Endodermal cell (in vitro differentiated cells): ENCODE measurements around a stretch of chr7.

- PRO-cap, result no peak
Observed at GRCh38 chr7:1665112-1665561, 4.9 kb upstream of the ELFN1 start.

DNA sequence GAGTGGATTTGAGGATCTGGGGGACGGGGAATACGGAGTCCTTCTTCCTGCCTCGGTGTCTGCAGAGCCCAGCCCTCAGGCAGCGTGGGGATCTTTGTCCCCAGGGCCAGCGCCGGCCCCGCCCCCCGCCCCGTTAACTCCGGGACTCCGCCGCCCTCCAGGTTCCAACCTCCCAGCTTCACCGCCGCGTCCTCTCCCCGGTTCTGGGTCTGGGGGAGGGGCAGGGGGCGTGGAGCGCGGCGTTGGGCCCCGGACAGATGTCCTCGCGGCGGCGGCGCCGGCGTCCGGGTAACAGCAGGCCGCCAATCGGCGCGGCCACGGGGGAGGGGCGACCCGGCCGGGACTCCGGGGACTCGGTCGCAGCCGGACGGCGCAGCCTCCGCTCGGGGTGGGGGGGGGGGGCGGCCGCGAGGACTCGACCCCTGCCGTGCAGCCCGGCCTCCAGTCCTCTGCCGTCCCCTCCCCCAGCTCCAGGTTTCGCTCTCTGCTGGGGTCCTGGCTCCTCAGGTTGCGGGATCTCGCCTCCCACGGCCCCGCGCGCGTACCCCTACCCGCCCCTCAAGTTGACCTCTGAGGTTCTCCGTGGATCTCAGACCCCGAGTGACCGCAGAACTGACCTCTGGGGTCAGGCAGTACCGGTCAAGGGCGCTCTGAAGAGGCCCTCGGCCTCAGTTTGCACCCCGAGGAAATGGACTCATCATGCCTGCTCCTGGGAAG is 2.3 kb upstream of the ELFN1 start:
- PRO-cap, result no peak

DNA sequence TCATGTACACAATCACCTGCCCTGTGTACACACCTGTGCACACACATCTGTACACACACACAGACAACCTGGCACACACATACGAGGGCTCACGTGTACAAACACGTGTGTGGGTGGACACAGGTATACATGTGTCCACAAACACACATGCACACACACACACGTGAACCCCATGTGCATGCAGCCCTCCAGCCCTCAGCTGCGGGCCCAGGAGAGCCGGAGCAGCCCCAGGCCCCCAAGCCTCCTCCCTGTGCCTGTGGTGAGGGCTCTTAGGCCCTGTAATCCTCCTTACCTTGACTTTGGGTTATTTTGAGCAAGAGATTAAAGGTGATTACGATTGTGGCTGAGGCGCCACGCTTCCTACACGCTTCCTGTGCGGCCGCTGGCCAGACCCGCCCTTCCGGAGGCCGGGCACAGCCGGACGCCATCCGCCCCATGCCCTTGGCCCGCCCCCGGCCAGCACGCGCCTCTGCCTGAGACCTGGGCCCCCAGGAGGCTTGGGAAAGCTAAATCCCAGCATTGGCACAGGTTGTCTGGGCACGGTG is 71.9 kb downstream of the ELFN1 start:
- PRO-cap, result no peak

- PRO-cap, result no peak
Observed at GRCh38 chr7:1853262-1853995, 183.4 kb downstream of the ELFN1 start.

- PRO-cap, result no peak
Observed at GRCh38 chr7:1888194-1889251, 218.4 kb downstream of the ELFN1 start.

- PRO-cap, result no peak
Observed at GRCh38 chr7:2014433-2014816, 218.3 kb downstream of the MAD1L1 start.

GRCh38 chr7:2106757-2107368 is 125.9 kb downstream of the MAD1L1 start:
- PRO-cap, result no peak

DNA sequence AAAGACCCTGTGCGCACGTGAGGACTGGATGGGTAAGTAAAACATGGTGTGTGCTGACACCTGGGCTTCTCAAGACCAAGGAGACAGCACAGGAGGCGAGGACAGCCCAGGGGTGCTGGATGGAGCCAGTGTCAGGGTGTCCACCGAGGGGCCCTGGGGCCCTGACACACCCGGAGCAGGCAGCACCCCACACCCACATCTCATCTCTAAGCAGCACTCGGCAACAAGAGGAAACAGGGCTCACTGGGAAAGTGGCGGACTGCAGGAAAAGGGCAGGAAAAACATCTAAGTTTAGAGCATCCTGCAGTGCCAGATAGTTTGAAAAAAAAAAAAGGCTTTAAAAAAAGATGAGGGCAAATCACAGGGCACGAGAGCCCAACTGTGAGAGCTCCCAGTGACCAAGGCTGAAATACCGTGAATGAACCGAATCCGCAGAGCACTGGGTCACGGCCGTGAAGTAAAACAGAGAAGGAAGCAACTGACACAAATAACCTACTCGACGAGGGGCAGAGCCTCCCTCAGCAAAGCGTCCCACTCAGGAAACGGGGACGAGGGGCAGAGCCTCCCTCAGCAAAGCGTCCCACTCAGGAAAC is 120.1 kb downstream of the MAD1L1 start:
- PRO-cap, result no peak

GRCh38 chr7:2175064-2175579 is 57.6 kb downstream of the MAD1L1 start:
- PRO-cap, result no peak

DNA sequence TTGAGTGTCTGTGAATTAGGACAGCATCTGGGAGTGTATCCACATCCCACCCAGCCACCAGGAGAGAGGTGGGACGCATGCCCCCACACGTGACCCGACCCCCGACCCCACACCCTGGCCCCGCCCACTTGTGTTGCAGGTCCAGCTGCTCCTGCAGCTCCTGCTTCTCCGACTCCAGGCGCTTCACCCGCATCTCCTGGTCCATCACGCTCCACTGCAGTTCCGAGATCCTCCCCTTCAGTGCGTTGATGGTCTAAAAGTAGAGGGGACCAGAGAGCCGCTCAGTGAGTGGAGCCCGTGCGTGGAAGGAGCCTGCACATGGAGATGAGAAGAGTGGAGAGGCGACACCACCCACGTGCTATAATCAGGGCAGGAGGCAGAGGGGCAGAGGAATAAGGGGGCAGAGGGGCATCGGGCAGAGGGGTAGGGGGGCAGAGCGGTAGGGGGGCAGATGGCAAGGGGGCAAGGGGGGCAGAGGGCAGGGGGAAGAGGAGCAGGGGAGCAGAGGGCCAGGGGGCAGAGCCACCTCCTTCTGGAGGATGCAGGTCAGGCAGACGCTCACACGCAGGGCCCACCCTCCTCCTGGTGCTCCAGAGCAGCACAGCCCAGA is 13.4 kb downstream of the MAD1L1 start:
- PRO-cap, result no peak

DNA sequence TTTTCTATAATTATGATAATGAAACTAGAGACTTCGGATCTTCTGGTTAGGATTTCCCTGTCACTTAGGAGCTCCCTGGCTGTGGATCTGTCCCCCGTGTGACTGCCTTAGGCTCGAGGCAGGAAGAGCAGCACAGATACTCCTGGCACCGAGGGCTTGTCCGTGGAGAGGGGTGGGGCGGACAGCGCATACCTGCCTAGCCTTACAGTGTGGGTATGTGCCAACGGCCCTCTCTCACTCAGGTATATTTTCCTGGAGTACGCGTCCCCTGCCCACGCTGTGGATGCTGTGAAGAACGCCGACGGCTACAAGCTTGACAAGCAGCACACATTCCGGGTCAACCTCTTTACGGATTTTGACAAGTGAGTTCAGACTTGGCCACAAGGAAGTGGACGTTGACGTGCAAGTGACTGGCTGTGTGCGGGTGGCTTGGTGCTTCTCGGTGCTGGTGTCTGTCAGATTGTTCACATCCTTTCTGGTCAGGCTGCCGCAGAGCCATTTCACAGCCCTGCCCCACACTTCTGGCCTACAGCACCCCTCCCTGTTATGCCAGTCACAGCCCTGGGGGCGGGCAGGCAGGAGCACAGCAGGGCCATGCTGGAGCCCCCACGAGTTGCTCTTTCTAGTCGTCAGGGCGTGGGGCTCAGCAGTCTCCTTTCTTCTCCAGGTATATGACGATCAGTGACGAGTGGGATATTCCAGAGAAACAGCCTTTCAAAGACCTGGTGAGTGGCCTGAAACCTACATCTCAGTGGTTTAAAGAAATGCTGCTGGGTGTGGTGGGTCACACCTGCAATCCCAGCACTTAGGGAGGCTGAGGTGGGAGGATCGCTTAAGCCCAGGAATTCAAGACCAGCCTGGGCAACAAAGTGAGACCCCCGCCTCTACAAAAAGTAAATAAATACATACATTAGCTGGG is 8.0 kb downstream of the EIF3B start:
- PRO-cap, result no peak

DNA sequence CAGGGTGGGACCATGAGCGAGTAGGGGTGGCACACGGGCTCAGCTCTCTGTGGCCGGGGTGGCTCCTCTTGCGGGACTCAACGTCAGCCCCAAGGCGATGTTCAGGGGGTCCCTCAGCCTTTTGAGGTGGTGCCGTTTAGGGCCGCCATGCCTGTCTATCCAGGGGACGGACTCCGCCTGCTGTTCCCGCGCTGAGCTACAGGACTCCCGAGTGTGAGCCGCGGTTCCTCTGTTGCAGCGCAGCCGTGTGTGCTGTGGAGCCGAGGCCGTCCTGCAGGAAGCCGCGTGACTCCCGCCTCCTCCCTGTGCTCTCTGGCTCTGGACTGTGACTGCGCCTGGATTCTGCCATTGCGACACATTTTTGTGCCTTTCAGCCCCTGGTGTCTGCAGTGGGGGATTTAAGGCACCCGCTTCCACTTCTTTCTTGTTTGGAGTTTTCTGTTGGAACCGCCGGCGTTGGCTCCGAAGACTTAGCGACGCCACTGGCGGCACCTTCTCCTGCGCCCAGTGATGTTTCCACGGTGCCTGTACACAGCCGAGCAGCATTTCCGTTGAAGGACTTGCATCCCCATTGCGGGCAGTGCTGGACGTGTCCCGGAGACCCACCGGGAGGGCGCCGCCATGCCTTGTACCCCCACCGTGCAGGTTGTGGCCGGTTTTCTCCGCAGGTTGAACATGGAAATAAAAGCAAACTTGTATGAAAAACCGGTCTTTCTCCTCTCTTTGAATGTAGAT is 23.2 kb upstream of the CHST12 start:
- PRO-cap, result no peak

DNA sequence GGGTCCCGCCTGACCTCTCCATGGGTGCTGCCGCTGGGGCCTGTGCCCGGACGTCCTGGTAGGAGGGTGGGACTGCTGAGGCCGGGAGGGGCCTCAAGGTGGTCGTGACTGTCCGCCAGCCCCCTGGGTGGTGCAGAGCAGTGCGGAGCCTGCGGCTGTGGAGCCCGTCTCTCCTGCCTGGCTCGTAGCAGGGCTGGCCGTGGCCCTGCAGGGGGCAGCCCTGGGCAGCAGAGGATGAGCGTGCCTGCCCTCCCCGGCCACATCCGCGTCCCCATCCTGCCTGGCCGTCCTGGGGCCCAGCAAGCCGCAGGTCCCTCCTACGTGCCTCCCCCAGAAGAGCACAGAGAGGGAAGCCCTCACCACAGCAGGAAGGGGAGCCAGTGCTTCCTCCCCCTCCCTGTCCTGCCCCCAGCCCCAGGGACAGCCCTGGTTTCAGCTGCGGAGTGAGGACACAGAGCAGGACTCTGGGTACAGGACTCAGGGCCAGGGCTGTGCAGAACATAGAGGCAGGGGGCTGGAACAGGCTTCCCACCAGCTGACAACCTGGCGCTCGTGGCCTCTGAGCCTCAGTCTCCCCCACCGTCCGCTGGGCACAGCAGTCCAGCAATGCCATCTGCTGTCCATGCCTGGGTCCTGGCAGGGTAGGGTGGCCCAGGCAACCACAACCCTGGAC is 1.5 kb upstream of the GRIFIN start:
- PRO-cap, result no peak

DNA sequence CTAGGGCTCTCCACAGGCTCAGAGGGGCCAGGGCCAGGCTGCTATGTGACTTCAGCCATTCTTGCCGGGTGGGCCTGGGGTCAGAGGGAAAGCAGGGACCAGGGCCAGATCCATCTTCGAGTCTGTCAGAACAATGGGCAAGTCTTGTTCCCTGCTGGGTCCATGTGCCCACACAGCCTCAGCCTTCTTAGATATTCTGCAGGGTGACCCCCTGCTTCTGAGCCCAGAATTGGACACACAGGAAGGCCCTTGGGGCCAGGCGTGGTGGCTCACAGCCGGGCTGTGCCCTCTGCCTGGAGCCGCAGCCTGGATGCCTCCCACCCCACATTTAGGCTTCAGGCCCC is 11.4 kb downstream of the LFNG start:
- PRO-cap, result no peak

- PRO-cap, result no peak
Observed at GRCh38 chr7:2607028-2608211, 24.4 kb upstream of the TTYH3 start.

- PRO-cap, result unidirectional peak, minus-strand start at chr7:2646928
Observed at GRCh38 chr7:2646697-2647415, 15.1 kb downstream of the TTYH3 start.

DNA sequence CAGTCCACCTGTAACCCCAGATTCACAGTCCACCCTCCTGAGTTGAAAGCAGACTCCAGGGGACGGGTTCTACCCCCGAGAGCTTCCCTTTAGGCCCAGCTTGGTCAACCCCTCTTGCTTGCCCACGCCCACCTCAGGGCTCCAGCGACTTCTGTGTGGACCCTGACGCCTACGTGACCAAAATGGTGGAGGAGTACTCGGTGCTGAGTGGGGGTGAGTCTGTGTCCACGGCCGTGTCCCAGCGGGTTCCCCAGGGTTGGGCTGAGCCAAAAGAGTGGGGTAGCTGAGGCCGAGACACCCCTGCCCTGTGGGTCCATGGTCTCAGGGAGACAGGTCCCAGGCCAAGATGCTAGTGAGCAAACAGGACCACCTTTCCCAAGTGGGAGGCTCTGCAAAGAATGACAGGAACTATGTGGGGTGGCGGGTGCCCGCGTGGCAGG is 18.0 kb downstream of the TTYH3 start:
- PRO-cap, result no peak

DNA sequence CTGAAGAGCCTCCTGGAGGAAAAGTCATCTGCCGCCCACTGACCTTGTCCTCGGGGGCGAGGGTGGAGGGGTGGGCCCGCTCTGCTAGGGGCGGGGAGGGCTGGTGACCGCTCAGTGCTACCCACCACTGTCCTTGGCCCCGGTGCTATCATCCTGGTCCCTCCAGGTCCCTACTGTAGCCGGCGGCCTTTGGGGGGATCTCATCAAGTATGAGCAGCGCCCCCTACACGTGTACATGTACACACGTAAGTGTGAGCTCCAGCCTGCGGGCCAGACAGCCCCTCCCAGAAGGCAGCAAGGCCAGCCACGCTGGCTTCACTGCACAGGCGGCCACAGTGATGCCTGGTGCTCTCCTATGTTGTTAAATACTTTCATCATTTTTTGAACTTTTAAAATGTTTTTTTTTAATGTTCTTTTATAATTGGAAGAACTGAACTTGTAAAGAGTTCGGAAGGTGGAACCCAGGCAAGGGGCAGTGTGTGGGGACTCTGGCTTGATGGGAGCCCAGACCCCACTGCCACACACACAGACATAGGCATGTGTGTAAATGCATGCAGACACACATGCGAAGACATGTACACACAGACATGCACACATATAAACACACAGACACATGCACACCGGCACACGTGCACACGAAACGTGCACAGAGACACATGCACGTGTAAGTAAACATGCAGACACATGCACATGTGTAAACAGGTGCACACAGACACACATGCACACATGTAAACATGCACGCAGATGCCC is 19.7 kb downstream of the TTYH3 start:
- PRO-cap, result no peak

GRCh38 chr7:2730915-2731576 is 43.0 kb downstream of the AMZ1 start:
- PRO-cap, result no peak

DNA sequence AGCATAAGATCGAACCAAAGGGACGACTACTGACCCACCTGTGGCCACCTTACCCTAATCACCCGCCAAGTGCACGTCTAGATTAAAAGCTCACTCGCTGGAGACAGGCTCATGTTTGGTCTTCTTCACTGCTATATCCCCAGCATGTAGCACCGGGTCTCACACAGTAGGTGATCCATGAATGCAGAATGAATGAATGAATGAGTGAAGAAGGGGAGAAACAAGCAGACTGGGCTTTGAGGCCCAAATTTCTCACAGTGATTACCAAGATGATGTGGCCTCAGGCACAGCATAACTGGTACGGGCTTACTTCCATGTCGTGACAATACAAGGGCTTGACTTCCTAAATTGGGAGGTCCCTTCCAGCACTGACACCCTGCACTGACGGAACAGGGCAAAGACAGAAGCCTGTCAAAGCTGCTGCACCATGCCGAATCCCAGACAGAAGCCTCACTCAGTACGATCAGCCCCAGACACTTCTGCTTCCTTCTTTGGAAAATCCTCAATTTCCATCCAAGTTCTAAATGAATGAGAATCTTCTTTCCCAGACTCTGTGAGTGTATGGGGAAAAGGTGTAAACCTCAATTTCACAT is 52.0 kb downstream of the GNA12 start:
- PRO-cap, result no peak